Tongue (tissue), 2 donors: ENCODE measurements around a stretch of chr20.

DNA sequence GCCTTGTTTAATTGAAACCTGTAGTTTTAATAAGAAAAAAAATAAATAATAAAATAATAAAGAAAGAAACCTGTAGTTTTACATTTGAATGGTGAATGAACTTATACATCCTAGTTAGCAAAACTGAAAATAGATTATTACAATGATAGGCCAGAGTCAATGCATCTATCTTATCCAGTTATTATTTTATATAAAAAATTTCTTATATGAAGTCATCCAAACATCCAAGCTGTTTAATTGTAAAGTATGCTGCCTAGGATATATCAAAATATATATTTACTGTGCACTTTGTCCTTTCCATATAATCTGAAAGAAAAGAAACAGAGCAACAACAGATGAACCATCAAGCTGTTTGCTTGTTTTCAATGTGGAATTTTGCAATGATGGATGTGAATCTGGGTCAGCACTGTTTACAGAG is 6.8 kb upstream of the NAA20 start:
- RAMPAGE, long total RNA: no peak

GRCh38 chr20:20010760-20011333 is 6.3 kb upstream of the NAA20 start:
- RAMPAGE, long total RNA: no peak

DNA sequence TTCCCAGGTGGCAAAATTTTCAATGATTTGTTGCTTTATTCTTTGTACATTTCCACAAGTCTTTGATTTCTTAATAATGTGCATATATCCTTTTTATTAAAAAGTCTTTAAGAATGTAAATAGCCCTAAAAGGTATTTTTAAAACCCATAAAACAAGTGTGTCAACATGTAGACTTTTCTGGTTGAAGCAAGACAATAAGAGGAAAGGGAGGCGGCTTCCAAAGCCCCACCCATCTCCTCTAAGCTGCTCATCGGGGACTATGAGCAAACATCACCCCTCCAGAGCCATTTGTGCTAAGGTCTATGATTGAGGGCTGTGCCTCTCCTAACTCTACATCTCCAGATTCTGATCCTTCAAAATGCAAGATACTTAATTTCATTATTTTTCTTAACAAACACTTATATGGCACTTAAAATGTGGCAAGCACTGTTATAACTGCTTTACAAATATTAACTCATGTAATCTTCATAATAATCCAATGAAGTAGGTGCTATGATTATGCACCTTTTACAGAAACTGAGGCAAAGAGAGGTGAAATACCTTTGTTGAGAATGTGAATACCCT is 2.5 kb upstream of the NAA20 start:
- RAMPAGE, long total RNA: no peak

GRCh38 chr20:20102849-20103302 is 50.5 kb downstream of the CFAP61 start:
- RAMPAGE, long total RNA: no peak

GRCh38 chr20:20472341-20473034 is 104.6 kb downstream of the INSM1 start:
- RAMPAGE, long total RNA: no peak

DNA sequence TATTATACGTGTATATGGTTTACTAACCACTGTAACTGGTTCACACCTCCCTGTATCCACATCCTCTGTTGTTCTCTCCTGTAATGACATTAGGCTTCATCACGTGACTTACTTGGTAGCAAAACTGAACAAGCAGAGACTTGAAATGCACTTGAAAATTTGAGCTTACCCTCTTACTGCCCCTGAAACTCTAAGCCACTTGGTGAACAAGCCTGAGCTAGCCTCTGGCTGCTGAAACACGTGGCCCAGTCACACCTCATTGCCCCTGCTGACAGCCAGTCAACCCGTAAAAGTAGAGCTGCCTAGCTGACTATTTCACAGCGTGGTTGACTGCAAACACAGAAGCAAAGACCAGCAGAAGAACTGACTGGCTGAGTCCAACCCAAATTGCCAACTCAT is 109.1 kb downstream of the RALGAPA2 start:
- RAMPAGE, long total RNA: no peak

- RAMPAGE, long total RNA: no peak
Measured at GRCh38 chr20:20634382-20635036, 77.9 kb downstream of the RALGAPA2 start.

GRCh38 chr20:20690187-20690749 is 22.2 kb downstream of the RALGAPA2 start:
- RAMPAGE, long total RNA: no peak

DNA sequence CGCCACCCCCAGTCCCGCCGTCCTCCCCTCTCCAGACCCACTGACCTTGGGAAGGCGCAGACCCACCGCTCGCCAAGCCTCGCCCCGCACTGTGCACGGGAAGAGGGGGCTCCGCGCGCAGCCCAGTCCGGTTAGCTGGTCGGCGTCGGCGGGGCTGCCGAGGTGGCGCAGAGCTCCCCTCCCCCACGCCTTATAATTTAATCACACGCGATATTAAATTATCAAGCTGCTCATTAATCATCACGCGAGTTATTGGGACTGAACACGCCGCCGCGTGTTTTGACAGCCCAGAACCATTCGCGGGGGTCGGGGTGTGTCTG is 19.7 kb upstream of the KIZ start:
- RAMPAGE, long total RNA: no peak

DNA sequence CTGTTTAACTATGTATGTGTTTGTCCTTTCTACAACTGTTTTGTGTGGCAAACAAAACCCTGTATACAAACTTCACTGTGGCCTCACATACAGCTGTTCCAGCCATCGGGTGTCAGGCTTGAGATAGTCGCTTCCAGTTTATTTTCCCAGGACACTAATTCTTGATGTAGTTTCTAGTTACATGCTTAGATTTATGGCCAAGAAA is 64.0 kb downstream of the KIZ start:
- RAMPAGE, long total RNA: no peak

DNA sequence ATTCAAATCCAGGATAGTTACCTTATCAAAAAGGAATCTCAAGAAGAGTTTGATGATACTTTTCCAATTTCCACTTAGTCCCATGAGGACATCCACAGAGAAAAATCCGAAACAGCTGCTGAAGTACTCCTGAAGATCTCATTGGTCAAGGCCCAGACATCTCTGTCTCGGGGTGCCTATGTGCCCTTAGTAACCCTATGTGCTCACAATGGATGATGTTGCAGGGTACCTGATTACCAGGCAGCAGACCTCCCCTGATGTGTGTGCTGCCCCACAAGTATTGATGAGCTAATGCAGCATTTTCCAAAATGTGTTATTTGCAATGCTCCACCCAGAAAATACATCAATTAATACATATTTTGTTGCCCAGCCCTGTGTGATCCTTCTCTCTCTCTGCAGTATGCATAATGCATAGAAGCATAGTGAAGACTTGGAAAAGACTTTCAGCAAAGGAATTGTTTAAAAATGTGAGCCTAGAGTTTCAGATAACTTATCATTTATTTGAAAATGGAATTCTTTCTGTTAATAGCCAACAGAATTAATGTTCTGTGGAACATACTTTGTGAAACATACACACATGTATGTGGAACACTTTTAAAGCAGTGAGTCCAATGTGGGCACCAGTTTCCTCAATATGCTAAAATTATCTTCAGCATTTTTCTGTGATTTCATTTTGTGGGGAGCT is 84.9 kb upstream of the XRN2 start:
- RAMPAGE, long total RNA: no peak

- RAMPAGE, long total RNA: no peak
Measured at GRCh38 chr20:21376444-21376931, 20.8 kb downstream of the NKX2-4 start.

DNA sequence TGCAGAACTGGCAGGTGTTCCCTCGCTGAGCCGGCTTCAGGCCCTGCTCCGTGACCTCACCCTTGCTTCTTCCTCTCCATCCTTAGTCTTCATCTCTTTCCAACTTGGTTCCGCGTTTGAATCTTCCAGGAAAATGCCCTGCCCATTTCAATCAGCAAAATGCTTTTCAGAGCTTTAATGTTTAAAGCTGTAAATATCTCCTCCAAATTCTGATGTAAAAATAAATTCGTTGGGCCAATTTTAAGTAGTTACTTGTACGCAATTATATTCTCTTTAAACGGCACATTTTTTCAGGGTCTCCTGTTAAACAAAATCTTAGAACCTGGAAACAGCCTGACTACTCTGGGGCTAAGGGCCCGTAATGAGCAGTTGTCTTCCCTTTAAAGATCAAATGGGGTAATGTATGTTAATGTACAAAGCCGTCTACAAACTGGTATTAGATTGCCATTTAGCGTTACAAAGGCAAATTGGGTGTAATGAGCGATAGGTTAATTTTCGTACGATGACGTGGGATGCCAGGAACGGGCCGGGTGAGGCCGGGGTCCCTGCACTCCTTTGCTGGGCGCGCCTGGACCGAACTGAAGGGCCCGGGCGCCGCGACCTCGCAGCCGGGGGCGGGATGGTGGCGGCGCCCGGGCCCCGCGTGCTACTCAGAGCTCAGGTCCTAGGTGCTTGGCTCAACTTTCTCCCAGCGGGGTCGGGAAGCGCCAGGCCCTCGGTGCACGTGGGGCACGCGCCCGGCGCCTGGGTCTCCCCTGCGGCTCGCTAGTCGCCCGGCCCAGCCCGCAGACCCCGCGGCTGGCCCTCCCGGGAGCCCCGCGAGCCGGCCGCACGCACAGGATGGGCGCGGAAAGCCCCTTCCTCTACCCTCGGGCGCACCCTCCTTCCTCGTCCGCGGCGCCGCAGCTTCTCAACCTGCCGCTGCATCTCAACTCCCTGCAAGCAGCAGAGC is 6.1 kb downstream of the NKX2-4 start:
- RAMPAGE, long total RNA: no peak

DNA sequence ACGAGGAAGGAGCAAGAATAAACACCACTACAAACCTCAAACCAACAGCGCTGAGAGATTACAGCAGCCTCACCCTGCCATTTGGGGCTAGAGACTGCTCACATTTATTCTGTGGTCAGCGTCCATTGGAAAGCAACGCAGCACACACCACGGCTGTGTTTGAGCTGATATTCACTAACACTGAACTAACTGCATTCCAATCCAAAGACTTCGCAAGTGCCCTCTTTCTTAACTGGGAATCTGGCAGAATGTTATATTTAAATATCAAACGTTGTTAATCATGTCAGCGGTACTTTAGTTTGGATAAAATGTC is 94.6 kb downstream of the FOXA2 start:
- RAMPAGE, long total RNA: no peak

- RAMPAGE, long total RNA: no peak
Measured at GRCh38 chr20:22568710-22569333, 15.6 kb downstream of the FOXA2 start.

DNA sequence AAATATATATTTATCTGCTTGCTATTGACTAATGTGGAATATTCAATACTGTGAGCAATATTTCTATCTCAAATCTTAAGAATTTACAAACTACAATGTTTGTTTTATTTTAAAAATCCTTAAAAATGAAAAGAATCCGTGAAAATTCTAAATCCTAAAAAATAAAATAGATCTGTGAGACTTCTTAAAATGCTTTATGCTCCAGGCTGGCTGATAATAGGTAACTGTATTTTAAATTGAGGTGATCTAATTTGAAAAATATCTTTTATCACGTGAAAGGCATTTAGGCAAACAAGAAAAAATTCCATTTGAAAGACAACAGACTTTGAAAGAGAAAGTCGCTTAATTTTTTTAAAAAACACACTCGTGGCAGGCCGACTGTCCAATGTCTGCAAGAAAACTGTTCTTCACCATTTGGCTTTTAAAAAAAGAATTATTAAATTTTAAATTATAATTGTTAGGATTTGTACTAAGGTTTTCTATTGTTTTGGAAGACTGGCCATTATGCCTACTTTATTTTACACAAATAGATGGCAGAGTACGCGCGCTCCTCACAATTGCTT is 14.0 kb downstream of the FOXA2 start:
- RAMPAGE, long total RNA: no peak

DNA sequence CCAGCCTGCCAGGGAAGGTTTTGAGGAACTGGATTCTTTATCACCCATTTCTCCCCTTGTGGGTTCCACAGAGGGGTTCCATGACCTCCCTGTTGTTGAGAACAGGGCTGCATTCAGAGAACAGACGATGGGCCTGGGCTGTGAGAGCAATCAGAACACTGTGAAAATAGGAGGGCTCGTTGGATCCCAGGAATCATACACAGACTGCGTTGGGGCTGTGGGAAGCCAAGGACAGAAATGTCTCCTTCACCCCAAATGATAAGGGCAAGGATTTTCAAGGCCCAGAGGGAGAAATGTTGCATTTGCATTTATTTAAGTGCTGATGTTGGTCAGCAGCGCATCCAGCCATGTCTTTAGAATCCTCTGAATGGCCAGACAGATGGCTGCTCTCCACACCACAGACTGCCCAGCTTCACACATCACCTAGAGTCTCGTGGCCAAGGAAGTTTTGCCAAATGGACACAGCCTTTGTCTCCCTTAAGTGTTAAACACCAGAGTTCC is 4.5 kb downstream of the CD93 start:
- RAMPAGE, long total RNA: no peak

GRCh38 chr20:23094848-23095358 is 8.8 kb upstream of the CD93 start:
- RAMPAGE, long total RNA: no peak

DNA sequence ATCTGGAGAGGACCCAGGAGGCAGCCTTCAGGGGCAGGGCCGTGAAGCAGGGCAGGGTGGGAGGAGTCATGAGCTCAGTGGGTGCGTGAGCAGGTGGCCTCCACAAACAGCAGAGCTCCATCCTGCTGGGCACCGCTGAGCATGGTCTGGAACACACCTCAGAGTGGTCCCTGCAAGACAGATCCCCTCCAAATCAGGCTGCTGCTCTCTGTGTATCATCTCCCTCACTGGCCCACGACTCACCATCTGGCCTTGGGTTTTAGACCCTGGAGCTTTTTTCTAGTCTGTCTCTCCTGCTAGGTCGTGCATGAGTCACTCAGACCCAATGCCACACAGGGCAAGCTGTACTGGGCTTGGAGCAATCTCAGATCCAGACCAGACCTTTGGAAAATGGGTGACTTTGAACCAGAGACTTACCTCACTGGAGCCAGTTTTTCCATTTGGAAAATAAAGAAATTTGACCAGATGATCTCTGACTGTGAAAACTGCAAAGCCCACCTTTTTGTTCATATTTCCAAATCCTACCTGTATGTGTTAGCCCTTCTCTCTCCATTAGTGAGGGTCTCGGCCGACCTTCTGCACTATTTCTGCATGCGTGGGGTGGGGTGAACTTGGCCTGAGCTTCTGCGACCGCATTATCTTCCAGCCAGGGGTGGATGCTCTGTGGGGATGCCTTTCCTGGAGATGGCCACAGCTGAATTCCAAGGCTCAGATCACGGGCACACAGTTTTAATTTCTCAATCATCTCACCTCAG is 30.8 kb upstream of the CD93 start:
- RAMPAGE, long total RNA: no peak

- RAMPAGE, long total RNA: no peak
Measured at GRCh38 chr20:23145050-23145958, 59.2 kb upstream of the CD93 start.